Skeletal muscle satellite cell (primary cell): Measurements from ENCODE around the genes GEMIN2, TOGARAM1 and RPS29.

DNA sequence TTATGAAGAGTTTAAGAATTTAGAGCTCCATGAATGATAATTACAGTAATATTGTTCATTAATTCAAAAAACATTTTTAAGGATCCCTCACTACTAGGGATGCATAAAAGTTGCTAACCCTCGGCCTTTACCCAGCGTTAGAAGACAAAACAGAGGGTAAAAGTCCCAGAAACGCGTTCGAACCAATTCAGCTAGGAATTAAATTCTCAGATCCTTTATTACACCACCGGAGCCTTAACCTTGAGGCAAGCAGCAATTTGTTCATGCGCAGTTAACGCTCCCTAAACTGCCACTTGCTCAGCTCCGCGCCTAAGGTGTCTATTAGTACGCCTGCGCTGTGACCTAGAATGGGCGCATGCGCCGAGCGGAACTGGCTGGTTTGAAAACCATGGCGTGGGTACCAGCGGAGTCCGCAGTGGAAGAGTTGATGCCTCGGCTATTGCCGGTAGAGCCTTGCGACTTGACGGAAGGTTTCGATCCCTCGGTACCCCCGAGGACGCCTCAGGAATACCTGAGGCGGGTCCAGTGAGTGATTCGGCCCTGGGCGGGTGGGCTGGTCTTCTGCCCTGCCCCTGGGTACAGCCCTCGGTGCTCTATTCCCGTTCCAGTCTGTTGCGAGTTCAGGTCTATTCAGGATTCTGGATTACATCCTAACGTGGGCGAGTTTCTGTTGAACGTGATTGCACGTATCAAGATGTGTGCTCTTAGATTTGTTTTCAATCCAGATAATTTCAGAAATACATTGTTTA is at the start of gene GEMIN2:
TSS of gene GEMIN2 (plus strand) at position 373 of the 749 bp plus-strand sequence.
- CAGE, long polyA plus RNA, result no peak

- CAGE, long polyA plus RNA, result no peak
These were observed 856 bp downstream of the TRAPPC6B start for GRCh38 chr14:39169190-39169764.

DNA sequence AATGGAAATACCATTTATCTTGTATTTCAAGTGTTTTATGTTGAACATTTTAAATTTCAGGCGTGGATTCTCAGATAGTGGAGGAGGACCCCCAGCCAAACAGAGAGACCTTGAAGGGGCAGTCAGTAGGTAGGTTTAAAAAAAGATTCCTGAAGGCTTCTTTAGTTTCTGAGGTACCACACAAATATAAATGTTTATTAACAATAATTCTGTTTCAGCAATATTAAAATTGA is 1.3 kb downstream of the PNN start:
- CAGE, long polyA plus RNA, result no peak

- CAGE, long polyA plus RNA, result no peak
These were observed 7.1 kb downstream of the PNN start for GRCh38 chr14:39182267-39182507.

DNA sequence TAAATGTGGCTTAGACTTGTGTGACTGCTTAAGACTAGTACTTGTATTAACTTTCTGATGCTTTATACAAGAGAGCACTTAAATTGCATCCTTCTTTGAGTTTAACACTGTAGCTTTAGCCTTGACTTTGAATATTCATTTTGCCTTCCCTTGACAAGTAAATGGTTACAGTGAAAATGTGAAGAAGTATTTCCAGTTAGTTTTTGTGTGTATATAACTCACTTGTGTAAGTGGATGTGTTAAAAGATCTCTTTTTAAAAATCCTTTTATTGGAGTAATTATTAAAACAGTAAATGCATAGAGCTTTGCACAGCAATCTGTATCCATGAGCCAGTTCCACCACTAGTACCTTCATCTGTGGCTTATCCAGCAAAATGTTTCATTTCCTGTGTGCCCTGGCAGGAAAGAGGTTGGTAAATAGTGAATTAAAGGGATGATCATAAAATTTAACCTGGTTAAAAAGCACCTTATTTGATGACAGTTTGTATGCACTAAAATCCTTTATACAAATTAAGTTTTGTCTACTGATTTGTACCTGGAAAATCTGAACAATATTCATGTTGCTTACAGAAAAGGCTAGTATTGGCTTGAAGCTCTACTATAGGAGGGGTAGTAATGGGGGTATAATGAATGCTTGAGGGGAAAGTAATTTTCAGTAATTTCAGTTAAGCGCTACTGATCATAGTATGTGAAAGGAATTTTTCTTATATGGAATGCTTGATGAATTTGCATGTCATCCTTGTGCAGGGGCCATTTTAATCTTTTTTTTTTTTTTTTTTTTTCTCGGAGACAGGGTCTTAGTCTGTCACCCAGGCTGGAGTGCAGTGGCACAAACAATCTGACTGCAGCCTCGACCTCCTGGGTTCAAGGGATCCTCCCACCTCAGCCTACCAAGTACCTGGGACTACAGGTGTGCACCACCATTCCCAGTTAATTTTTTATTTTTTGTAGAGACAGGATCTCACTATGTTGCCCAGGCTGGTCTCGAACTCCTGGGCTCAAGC is 8.2 kb downstream of the PNN start:
- CAGE, long polyA plus RNA, result no peak

DNA sequence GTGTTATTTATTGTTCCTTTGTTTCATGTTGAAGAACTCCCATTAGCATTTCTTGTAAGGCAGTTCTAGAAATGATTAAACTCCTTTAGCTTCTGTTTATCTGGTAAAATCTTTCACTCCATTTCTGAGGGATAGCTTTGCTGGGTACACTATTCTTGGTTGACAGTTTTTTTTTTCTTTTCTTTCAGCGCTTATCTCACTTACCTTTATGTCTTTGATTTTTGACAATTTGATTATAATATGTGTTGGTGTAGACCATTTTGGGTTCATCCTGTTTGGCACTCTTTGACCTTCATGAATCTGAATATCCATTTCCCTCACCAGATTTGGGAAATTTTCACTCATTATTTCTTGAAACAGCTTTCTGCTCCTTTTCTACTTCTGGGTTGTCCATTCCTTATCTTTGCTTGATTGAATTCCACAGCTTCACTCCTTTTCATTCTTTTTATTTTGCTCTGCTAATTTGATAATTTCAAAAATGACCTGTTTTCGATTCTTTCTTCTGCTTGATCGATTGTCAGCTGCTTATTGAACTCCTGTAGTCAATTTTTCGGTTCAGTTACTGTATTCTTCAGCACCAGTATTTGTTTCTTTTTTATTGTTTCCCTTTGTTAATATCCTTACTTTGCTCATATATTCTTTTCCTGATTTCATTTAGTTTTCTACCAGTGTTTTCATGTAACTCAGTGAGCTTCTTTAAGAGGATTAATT is 16.0 kb downstream of the FBXO33 start:
- CAGE, long polyA plus RNA, result no peak

DNA sequence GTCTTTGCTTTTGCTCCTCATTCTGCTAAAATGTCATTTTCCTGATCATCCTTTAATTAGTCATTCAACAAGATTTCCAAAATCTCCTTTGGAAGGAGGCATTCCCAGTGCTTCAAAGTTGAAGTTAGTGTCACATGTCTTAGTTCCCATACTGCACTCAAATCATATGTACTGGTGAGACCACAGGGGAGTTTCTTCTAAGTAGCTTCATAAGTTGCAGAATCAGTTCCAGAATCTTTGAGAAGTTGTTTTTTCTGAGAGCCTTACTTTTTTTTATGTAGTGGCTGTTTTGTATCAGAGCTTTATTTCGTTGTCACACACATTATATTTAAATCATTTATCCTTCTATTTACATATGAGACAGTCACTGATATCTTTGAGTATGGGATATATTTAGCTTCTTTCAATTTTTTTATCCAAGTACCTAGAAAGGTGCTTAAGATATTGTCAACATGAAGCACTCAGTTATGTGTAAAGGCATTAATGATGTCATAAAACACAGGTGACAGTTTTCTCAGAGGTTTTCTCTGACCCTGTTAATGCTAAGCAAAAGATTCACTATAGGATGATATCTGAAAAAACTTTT is 23.0 kb downstream of the LRFN5 start:
- CAGE, long polyA plus RNA, result no peak

DNA sequence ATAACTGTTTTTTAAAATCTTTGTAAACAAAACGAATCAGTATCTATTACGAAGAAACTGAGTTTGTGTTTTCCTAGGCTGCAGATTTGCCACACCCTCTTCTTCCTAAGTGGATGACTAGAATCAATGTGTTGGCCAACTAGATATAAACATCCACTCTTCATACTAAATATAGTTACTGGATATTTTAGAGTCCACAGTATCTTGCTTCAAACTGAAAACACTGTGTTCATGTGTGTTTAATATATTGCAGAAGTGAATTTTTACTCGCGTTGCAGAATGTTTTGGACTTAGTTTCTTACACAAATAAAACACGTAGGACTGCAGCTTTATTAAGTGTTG is 1.5 kb downstream of the C14orf28 start:
- CAGE, long polyA plus RNA, result no peak

GRCh38 chr14:44962071-44963225 is at the start of gene TOGARAM1:
TOGARAM1 (plus strand) TSS chr14:44962190.
- CAGE, long polyA plus RNA, result no peak

- CAGE, long polyA plus RNA, result no peak
These were observed 41.4 kb downstream of the MIS18BP1 start for GRCh38 chr14:45211450-45212196.

GRCh38 chr14:45903275-45903686 is 650.3 kb upstream of the MIS18BP1 start:
- CAGE, long polyA plus RNA, result no peak

DNA sequence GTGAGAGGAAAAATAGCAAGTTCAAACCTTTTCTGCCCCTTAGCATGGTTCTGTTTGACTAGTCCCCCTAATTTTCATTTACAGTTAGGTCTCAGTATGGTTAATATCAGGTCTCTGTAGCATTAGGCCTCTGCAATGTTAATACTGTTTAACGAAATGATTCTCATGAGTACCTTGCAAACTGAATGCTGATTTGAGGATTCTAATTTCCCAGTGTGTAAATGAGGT is 532.6 kb downstream of the RPS29 start:
- CAGE, long polyA plus RNA, result no peak

GRCh38 chr14:49549878-49550405 is 36.2 kb downstream of the RPS29 start:
- CAGE, long polyA plus RNA, result no peak

DNA sequence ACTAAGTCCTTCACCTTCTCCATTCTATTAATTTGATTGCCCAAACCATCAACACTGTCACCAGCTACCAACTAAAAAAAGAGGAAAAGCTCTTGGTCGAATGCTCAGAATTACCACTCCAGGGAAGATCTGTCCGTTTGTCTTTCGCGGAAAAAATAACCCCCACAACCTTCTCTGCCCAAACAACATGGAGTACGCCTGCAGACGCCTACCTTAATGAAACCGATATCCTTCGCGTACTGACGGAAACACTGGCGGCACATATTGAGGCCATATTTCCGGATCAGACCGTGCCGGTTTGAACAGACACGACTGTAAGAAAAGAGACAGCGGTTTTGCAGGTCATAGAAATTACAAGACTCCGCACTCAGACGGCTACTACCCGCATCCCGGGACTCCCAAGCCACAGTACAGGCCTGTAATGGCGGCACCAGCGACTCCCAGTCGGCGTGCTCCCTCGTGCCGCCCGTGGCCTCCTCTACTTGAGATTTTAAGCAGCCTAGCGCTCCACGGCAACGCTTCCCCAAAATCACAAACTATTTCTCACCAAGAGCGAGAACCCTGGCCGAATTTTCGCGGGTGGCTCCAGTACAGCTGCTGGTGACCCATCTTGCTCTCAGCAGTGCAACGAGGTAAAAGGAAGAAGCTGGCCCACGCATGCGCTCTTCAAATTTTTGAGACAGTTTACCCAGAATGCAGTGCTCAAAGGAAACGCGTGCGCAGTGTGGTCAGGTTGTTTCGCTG is at the start of gene RPS29:
TSS of gene RPS29 (minus strand) at position 643 of the 744 bp plus-strand sequence.
- CAGE, long polyA plus RNA, result start-site peak on the minus strand centred at position 636 of the sequence, 17 bp wide, 1,390 and 1,417 reads in 2 replicates

DNA sequence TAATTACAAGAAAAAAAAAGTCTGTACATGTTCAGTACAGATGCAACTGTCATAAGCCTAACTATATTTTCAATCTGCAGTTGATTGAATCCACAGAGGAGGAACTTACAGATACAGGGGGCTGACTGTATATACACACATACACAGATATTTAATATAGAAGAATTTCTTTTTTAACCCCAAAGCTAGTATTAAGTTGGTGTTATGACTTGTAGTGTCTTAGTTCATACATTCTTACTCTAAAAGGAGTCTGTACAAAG is 23.3 kb upstream of the KLHDC2 start:
- CAGE, long polyA plus RNA, result no peak

GRCh38 chr14:49853601-49854156 is 1.1 kb upstream of the NEMF start:
- CAGE, long polyA plus RNA, result no peak

GRCh38 chr14:49861431-49862030 is 8.9 kb upstream of the NEMF start:
- CAGE, long polyA plus RNA, result no peak

DNA sequence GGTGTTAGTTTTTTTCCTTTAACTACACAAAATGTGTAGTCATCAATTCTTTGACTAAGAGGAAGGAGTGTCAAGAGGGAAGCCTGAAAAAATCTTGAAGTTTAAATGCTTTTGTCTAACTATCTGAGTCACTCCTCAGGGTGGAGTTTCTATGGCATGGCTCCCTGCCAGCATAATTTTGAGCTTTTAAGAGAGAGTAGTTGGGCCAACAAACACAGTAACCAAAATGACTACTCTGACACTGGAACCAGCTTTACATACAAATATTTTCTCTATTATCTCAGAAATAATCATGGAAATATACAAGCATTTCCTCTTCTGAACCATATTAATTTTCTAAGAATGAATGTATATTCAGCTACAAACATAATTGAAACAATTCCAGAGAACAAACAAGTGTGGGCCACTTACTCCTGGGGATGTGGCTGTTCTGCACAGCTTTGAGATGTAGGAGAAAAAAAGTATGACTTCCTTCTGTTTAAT is 18.8 kb downstream of the ARF6 start:
- CAGE, long polyA plus RNA, result no peak

- CAGE, long polyA plus RNA, result no peak
These were observed 69.7 kb downstream of the ARF6 start for GRCh38 chr14:49962227-49963321.

DNA sequence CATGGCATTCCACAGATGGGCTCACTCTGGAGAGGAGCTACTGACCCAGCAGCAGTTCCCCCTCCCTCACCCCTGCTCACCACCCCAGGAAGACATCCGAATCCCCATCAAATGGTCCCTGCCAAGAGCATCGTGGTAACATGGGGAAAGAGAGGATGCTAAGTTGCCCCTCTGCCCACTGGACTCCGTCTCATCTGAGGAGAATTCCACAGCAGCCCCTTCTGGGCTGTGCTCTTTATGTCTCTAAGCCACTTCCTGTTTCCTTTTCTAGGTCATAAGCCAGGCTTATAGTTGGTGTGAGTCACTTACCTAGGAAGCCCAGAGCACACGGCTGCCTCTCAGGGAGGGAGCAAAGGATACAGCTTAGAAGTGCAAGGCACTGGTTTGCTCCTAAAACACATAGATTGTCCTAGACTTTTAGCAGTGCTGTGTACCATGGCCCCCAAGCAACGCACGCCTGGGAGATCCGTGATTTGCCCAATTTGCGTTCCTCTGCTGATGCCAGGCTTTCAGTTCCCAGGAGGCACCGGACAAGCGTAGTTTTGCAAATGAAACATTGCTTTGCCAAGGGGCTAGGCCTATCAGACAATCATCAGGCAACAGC is 75.9 kb downstream of the VCPKMT start:
- CAGE, long polyA plus RNA, result no peak